Omental fat pad (tissue), 4 donors: ENCODE data around the genes CYP3A4, TRIM4, CNPY4 and SPDYE3.

- PRO-cap = no peak
- RAMPAGE, long total RNA, 4 experiments = no peak in any of the 4 experiments
These were observed 2.3 kb downstream of the CYP3A4 start for GRCh38 chr7:99781384-99782396.

- PRO-cap = no peak
- RAMPAGE, long total RNA, 4 experiments = no peak in any of the 4 experiments
These were observed at the start of gene CYP3A4 for GRCh38 chr7:99784085-99784510. TSS of gene CYP3A4 (minus strand) at chr7:99784184.

DNA sequence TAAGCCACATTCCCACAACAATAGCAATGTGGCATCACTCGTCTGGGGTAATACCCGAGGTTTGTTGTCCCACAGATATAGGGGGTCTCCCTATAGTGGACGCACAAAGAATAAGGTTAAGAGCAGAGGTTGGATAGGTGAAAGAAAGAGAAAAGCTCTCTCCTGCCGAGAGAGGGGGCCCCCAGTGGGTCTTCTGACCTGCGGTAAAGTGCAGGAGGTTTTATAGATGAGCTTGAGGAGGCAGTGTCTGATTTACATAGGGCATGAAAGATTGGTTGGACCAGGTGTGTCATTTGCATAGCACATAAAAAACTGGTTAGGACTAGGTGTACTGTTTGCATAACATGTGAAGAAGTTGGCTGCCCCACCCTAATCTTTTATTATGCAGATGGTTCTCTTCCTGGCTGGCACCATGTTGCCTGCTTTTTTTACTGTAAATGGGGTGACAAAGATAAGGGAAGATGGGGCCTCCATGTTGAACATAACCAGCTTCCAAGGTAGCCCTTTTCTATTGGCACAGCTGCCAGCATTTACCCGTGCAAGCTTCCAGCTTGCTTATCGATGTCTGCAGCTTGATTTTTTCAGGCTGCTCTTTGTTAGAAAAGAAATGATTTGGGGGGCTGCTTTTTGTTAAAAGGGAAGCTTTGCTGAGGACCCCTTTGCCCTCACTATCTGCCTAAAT, 11.9 kb downstream of the CYP3A43 start:
- PRO-cap = no peak
- RAMPAGE, long total RNA, 4 experiments = no peak in any of the 4 experiments

DNA sequence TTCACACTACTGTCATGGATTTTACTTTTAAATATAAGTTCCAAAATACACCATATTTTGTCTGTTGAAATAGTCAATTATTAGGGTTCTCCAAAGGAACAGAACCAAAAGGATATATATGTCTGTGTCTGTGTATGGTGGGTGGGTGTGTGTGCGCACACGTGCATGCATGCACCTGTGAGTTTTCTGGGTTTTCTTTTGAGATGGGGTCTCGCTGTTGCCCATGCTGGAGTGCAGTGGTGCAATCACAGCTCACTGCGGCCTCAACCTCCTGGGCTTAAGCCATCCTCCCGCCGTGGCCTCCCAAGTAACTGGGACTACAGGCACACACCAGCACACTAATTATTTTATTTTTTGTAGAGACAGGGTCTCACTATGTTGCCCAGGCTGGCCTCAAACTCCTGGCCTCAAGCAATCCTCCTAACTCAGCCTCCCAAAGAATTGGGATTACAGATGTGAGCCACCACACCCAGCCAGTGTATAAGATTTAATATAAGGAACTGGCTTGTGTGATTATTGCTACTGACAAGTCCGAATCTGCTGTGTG, 19.6 kb downstream of the TRIM4 start:
- PRO-cap = no peak
- RAMPAGE, long total RNA, 4 experiments = start-site peak on the minus strand in 1 of 4 experiments, centred at position 489 of the sequence, 6 reads per replicate

DNA sequence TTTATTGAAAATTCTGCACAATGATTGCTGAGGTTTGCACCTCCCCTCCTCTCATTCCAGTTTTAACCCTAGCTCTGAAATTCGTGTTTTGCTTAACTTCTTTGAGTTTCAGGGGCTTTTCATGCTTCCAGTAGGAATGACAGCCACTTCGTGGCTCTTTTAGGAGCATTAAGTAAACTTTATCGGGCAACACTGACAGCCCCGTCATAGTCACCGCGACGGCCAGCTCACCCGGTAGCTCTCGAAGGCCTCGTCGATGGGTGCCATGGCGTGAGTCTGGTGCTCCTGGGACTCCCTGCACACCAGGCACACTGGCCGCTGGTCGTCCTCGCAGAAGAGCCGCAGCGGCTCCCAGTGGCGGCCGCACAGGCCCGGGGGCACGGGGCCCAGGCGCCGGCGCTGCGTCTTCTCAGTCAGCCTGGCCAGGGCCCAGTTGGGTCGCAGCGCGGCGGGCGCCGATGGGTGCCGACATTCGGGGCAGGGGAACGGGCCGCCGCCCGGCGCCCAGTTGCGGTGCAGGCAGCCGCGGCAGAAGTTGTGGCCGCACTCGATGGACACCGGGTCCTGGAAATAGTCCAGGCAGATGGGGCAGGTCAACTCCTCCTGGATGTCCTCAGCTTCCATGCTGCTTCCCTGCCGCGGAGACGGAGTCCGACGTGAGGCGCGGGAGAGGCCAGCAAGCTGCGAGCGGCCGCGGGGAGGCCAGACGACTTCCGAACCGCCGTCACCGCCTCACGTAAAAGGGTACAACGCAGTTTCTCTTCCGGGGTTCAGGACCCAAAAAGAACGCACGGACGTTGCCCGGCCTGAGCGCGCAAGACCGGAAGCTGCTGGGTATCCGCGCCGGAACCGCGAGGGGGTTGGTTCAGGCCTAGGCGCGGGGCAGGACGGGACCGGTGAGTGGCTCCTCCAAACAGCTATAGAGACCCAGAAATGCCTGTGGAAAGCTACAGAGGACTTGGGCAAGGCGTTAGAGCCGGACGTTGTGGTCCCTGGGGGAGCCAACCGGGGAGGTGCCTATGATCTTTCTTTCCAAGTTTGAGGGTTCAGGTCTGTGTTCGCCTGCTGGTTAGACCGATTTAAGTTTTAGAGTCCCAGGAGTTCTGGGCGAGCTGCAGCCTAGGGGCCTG, at the start of gene TRIM4:
Gene TRIM4, minus strand, starts transcription at position 753 of the 1,130 bp plus-strand sequence.
- PRO-cap = no peak
- RAMPAGE, long total RNA, 4 experiments = start-site peak on the minus strand in 1 of 4 experiments, centred at positions 374 to 744 of the sequence, 9 reads per replicate

DNA sequence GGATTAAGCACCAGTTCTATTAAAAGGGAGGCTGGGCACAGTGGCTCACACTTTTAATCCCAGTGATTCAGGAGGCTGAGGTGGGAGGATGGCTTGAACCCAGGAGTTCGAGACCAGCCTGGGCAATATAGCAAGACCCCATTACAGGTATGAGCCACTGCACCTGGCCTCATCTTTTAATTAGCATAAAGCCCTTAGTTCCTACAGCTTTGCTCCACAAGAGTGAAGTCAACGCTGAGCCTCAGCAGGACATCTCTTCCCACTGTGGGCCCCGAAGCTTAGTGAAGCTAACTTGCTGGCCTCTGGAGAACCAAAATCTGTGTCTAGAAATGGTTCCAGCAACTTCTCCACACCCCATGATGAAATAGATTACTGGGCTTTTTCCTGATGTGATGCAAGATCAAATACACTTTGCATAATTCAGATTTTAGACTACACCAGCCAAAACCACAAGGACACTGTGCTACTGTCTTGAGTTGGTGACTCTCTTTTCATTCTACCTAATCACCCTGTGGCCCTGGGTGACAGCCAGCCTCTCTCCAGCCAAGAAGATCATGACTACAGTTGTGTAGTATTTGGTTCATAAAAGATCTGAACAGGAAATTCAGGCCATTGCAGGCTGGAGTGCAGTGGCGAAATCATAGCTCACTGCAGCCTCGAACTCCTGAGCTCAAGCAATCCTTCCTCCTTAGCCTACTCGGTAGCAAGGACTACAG, 22.3 kb downstream of the AZGP1 start:
- PRO-cap = no peak
- RAMPAGE, long total RNA, 4 experiments = no peak in any of the 4 experiments

GRCh38 chr7:100023272-100024001, 8.0 kb downstream of the ZKSCAN1 start:
- PRO-cap = no peak
- RAMPAGE, long total RNA, 4 experiments = no peak in any of the 4 experiments

- PRO-cap = no peak
- RAMPAGE, long total RNA, 4 experiments = no peak in any of the 4 experiments
These were observed 461 bp upstream of the COPS6 start for GRCh38 chr7:100088214-100088802.

- PRO-cap = no peak
- RAMPAGE, long total RNA, 4 experiments = no peak in any of the 4 experiments
These were observed 5.1 kb downstream of the MCM7 start for GRCh38 chr7:100095861-100096688.

GRCh38 chr7:100099976-100101010, 904 bp downstream of the MCM7 start:
- PRO-cap = no peak
- RAMPAGE, long total RNA, 4 experiments = start-site peak on the minus strand in 1 of 4 experiments, at chr7:100100025-100100799 at its widest, 20 reads per replicate

DNA sequence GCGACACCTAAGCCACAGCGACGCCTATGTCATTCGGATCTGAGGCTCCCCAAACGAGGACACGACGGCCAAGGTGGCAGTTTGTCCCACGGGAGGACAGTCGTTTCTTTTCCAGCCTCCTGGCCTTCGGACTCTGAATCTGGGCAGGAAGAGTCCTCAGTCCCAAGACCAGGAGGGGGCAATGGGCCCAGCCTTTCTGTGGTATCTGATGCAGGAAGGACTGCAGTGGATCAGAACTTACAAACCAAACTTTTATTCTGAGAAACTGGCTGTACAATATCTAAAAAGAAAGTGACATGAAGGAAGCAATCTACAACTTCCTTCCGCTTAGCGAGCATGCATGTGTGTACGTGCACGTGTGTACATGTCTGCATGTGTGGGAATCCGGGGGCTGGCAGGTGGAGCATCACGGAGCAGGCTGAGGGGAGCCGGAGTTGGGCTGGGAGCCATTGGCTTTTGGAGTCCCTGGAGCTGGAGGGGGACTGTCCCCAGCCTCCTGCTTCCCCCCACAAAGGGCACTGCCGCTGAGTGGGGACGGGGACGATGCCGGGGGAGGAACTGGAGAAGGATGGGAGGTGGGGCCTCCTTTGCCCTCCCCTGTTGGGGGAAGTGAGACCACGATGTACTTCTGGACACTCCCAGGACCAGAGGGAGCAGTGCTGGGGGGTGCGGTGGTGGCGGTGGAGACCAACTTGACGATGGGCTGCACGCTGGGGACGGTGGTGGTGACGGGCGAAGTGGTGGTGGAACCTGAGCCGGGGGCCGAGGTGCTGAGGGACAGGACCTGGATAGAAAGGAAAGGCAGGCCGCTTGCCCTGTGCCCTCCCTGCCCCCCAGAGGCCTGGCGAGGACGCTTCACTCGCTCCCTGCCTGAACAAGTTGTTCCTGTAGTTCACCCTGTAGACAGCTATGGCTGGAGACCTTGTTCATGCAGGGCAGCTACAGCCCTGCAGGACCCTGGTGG, 5.7 kb downstream of the AP4M1 start:
- PRO-cap = no peak
- RAMPAGE, long total RNA, 4 experiments = no peak in any of the 4 experiments

- PRO-cap = no peak
- RAMPAGE, long total RNA, 4 experiments = start-site peak on the plus strand in 4 of 4 experiments, at chr7:100119624-100119681 at its widest, 26 to 145 reads per replicate
These were observed at the start of gene CNPY4 for GRCh38 chr7:100119470-100120694. TSS of gene CNPY4 (plus strand) at chr7:100119634.

DNA sequence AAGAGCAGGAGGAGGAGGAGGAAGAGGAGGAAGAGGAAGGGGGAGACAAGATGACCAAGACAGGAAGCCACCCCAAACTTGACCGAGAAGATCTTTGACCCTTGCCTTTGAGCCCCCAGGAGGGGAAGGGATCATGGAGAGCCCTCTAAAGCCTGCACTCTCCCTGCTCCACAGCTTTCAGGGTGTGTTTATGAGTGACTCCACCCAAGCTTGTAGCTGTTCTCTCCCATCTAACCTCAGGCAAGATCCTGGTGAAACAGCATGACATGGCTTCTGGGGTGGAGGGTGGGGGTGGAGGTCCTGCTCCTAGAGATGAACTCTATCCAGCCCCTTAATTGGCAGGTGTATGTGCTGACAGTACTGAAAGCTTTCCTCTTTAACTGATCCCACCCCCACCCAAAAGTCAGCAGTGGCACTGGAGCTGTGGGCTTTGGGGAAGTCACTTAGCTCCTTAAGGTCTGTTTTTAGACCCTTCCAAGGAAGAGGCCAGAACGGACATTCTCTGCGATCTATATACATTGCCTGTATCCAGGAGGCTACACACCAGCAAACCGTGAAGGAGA, 1.9 kb upstream of the MBLAC1 start:
- PRO-cap = no peak
- RAMPAGE, long total RNA, 4 experiments = no peak in any of the 4 experiments

DNA sequence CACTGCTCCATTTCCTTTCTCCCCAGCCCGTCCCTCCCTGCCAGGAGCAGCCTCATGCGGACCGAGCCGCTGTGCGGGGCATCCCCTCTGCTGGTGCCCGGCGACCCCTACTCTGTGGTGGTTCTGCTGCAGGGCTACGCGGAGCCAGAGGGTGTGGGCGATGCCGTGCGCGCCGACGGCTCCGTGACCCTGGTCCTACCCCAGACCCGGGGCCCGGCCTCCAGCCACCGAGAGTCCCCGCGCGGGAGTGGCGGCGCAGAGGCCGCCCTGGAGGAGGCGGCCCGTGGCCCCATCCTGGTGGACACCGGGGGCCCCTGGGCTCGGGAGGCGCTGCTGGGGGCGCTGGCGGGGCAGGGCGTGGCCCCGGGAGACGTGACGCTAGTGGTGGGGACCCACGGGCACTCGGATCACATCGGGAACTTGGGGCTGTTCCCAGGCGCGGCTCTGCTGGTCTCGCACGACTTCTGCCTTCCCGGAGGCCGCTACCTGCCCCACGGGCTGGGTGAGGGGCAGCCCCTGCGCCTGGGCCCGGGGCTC, 643 bp downstream of the MBLAC1 start:
- PRO-cap = no peak
- RAMPAGE, long total RNA, 4 experiments = no peak in any of the 4 experiments

- PRO-cap = no peak
- RAMPAGE, long total RNA, 4 experiments = no peak in any of the 4 experiments
These were observed 4.7 kb upstream of the TRAPPC14 start for GRCh38 chr7:100163176-100163688.

DNA sequence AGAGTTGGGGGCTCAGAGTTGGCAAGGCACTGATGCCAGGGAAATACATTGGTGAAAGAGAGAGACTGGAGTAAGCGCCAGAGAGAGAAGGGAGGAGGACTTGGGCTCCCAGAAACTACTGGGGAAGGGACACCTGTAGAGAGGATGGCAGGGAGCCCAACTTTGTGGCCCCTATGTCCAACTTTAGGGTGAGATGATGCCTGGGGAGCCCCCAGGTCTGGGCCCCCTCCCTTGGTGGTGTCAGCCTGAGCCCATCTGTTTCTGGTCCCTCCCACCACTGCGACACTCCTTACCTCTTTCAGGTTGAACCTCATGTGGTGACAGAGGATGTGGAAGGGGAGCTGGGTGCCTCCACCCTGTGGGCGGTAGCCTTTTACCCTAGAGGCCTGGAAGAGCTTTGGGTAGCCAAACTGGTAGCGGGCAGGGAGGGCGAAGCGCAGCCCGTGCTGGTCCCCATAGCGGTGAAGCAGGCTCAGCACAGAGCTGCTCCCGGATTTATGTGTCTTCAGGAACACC, 2.1 kb downstream of the GAL3ST4 start:
- PRO-cap = no peak
- RAMPAGE, long total RNA, 4 experiments = no peak in any of the 4 experiments

- PRO-cap = no peak
- RAMPAGE, long total RNA, 4 experiments = no peak in any of the 4 experiments
These were observed 8.4 kb upstream of the PVRIG start for GRCh38 chr7:100211106-100212044.

DNA sequence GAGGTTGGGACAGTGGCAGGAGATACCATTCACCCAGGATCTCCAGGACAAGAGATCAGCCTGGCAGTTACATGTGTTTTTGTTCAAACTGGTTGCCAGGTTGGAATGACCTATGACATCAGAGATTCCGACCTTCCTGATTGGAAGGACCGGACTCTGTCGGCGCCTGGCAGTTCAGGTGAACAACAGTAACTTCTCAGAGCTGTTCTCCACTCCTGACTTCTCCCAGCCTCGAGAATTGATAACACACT, at the start of gene SPDYE3:
Gene SPDYE3, plus strand, starts transcription at position 155 of the 251 bp plus-strand sequence.
- PRO-cap = no peak
- RAMPAGE, long total RNA, 4 experiments = no peak in any of the 4 experiments

DNA sequence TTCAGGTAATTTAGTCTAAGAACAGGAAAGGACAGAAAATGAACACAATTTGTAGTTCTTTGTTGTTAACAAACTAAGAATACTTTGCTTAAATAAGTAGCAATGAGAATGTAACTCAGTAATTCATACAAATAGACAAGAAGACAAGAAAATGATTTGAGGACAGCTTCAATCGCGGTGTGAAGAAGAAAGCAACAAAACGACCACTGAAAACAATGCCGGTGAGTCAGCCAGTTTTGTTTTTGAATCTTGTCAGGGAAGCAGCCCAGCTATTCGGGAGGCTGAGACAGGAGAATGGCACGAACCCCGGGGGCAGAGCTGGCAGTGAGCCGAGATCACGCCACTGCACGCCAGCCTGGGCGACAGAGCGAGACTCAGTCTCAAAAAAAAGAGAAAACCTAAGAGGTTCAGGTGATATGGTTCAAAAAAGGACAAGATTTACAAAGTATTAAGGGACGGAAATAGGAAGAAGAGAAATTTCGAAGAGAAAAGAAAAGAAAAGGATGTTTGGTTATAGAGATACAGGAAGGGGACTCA, 19.8 kb upstream of the PILRB start:
- PRO-cap = no peak
- RAMPAGE, long total RNA, 4 experiments = no peak in any of the 4 experiments

GRCh38 chr7:100367005-100367997, 6.0 kb upstream of the PILRA start:
- PRO-cap = no peak
- RAMPAGE, long total RNA, 4 experiments = no peak in any of the 4 experiments